Placental epithelial cell (primary cell): ENCODE measurements around a stretch of chr1.

- CAGE, long polyA plus RNA: no peak
These were observed 1.6 kb downstream of the GPR157 start for GRCh38 chr1:9127188-9127778.

GRCh38 chr1:9129362-9129750, 454 bp upstream of the GPR157 start:
- CAGE, long polyA plus RNA: no peak

GRCh38 chr1:9151400-9152009, 22.6 kb upstream of the GPR157 start:
- CAGE, long polyA plus RNA: no peak

- CAGE, long polyA plus RNA: no peak
These were observed 36.2 kb upstream of the GPR157 start for GRCh38 chr1:9164862-9165696.

- CAGE, long polyA plus RNA: no peak
These were observed 37.5 kb upstream of the GPR157 start for GRCh38 chr1:9166354-9166855.

DNA sequence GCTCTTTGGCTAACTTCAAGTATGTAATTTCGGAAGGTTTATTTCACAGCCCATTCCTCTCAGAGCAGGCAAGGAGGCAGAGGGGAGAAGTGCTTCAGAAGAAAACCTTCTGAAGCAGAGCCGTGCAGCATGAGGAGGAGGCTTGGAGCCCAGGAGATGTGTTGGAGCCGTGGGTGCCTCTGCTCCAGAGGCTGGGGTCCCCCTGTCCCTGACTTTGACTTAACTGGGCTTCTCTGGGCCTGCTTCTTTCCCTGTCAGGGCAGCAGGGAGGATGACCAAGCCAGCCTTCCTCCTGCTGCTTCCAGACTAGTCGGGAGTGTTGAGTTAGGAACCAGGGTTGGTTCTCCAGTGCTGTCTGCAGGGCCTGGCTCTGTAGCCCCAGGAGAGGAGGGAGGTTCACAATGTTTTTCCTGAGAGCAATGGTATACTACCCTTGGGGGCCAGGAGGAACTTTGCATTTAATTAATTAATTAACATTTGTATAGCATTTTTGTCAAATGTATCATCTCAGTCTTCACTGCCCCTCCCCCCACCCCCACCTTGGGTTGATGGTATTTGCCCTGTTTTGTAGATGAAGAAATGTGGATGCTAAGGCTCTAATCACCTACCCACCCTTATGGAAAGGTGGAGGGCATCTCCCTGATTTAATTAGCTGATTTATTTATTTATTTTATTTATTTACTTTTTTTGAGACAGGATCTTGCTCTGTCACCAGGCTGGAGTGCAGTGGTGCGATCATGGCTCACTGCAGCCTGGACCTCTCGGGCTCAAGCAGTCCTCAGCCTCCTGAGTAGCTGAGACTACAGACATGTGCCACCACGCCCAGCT, 6.4 kb downstream of the H6PD start:
- CAGE, long polyA plus RNA: no peak

DNA sequence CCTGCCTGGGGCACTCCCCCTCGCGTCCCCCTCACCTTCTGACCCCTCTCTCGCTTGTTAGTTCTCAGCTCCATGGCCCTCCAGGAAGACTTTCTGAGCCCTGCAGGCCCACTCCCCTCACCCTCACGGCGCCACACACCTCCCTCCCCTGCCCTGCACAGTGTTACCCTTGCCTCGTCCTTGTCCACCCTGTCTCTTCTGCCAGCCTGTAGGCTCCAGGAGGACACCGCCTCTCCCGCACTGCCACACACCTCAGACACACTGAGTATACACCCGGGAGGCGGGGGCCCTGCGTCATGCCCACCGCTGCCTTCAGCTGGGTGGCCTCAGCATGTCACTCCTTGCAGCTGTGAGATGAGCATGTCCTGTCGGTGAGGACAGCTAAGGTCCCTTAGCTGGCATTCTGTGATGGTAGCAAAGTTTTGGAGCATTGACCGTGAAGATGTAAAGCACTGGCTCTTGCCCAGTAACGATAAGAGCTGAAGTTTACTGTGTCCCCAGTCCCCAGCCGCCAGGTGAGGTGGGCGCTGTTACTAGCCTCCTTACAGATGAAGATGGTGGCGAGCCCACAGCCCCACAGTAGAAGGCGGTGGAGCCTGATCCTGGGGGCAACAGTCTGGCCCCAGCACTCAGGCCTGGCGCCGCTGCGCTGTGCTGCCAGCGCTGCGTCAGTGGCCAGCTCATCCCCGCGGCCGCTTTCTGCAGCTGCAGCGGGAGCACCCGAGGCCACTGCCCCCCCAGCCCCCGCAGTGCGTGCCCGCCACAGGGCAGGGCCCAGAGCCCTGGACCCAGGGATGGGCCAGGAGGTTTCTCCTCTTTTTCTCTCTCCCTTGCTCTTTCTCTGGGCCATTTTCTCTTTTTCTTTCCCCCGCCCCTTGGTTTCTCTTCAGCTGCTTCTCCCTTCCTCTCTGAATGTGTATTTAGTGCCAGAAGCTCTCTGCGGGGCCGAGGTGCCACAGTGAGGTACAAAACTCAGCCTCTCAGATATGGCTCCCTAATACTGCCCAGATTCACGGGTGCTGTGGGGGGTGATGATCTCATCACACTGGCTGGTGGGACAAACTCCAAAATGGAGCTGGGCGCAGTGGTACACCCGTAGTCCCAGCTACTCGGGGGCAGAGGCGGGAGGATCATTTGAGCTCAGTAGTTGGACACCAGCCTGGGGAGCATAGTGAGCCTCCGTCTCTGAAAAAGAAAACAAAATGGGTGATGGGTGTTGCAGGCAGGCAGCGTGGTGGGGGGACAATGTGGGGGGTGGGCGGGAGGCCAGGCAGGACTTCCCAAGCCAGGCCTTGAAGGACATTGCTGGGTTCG, 13.3 kb downstream of the H6PD start:
- CAGE, long polyA plus RNA: no peak

DNA sequence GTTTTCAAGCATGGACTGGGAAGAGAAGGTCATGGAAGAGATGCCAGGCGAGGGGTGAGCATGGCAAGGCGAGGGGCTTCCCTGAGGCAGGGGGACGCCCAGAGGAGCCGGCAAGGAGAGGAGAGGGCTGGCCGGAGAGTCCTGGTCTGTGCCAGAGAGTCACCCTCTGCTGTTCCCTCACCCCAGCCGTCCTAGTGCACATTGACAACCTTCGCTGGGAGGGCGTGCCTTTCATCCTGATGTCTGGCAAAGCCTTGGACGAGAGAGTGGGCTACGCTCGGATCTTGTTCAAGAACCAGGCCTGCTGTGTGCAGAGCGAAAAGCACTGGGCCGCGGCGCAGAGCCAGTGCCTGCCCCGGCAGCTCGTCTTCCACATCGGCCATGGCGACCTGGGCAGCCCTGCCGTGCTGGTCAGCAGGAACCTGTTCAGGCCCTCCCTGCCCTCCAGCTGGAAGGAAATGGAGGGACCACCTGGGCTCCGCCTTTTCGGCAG, 28.8 kb downstream of the H6PD start:
- CAGE, long polyA plus RNA: no peak

DNA sequence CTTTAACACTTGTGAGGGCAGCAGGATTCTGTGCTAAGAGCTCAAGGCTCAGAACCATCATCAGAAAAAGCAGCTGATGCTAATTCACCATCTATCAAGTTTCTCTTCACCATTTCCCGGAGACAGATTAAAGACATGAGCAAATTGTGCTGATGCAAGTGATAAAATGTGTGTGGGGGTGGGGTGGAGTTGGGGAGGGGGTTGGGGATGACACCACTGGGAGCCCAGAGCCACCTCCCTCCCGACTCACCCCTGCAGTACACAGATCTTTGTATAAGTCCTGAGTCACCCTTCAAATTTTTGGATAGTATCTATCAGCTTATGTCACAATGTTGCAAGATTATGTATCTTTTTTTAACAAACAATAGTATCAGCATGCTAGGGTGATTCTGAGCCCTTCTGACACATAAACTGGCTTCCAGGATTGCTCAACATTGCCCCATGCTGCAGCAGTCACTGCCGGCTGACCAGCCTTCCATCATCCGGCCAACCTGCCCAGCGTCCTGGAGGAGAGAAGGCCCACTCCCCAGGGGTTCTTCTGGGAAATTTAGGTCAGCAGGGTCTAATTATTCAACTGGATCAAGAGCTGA, 2.7 kb upstream of the SPSB1 start:
- CAGE, long polyA plus RNA: no peak

- CAGE, long polyA plus RNA: no peak
These were observed 1.8 kb downstream of the SPSB1 start for GRCh38 chr1:9294366-9294944.

GRCh38 chr1:9310854-9311672, 18.4 kb downstream of the SPSB1 start:
- CAGE, long polyA plus RNA: no peak

DNA sequence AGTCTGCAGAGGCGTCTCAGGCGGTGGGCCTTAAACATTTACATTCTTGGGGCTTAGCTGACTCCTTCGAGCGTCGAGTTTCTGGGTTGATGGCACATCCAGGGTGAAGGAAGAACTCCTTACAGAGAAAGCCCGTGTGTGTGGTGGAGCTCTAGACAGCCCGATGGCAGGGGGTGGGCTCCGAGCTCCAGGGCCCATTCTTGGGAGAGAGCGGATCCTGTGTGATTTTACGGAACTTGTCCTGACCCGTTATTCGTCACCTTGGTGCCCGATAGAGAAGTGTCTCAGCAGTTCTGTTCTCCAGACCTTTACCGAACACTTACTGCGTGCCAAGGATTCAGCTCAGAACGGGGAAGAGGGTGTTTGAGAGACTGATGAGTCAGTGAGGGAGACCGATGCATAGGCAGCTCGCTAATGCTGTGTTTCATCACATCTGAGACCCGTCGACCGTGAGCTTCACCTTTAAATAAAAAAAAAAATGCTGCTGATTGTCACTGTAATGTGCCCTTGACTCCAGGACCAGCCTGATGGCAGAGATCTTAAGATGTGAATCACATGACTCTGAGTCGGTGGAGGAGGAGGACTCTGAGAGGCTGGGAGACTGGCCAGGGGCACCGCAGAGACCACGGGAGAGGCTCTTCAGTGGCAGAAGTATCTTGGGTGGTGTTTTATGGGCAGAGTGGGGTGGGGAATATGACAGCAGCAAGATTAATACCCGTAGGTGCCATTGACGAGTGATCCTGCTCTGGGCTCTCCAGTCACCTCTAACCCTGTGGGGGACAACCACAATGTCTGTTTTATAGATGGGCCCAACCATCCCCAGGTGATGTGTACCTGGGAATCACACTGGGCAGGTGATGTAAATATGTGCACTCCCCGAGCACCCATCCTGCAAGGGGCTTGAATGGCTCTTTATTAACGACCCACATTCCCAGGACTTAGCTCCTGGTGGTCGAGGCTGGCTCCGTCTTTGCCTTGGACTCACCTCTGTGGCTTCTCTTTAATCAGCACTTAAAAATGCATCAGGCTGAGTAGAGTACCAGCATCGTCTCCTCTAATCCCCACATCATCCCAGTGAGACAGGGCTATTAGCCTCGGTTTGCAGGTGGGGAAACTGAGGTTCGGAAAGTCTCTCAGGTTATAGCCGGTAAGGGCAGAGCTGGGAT, 28.9 kb downstream of the SPSB1 start:
- CAGE, long polyA plus RNA: no peak

DNA sequence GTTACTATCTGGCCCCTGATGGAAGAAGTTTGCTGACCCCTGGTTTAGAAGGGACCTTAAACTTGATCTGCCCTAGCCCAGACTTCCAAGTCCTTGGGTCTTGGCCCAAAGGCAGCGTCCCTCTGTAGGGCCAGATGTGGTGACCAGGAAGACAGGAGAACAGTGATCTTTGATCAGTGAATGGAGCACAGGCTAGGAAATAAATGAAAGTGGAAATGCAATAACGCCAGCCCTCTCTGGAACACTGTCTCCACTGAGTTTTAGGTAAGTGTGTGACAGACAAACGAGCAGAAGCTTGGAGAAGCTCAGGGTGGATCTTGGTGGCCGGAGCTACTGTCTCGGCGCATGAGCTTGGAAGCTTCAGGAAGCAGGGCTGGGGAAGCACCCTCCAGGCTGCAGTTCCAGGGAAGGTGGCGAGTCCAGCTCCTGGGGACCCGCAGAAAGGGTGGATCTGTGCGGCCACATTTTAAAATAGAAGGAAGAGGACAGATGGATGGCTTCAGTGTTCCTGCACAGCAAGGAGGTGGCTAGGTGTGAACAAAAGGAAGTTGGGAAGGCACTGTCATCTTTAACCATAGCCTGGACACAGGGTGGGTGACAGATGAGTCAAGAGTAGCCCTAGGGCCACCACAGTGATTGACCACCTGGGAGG, 58.6 kb downstream of the SPSB1 start:
- CAGE, long polyA plus RNA: no peak

DNA sequence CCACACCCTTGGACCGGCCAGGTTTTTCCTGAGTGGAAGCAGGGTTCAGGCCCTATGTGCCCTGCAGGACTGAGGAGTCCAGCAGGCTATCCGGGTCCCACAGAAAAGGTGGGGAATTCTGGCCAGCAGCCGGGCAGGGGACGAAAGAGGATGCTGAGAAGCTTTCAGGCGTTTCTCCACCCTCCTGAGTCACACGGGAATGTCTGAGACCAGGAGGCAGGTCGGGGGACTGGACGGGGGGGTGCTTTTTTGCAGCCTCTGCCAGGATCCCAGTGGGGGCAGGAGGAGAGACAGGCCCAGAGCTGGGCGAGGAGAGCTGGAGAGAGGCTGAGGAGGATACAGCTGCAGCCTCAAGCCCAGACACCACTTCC, 105.3 kb downstream of the SPSB1 start:
- CAGE, long polyA plus RNA: no peak

GRCh38 chr1:9399823-9400311, 107.2 kb downstream of the SPSB1 start:
- CAGE, long polyA plus RNA: no peak

DNA sequence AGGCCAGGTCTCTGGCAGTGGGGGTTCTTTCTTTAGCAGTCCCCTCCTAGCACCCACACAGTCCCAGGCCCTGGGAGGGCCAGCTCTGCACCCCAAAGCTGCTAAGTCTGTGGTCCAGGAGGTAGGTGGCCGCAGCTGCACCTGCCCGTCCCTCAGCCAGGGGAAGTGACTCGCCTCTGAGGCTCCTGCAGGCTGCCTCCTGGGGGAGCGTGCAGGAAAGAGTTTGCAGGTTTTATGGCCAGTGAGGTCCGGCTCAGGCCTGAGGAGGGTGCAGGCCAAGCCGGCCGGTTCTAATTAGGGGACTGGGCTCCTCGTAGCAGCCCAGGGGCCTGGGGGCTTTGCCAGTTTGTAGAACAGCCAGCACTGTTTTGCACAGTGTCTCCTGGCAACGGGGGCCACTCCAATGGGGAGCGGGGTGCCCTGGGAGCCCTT, 107.9 kb downstream of the SPSB1 start:
- CAGE, long polyA plus RNA: no peak

DNA sequence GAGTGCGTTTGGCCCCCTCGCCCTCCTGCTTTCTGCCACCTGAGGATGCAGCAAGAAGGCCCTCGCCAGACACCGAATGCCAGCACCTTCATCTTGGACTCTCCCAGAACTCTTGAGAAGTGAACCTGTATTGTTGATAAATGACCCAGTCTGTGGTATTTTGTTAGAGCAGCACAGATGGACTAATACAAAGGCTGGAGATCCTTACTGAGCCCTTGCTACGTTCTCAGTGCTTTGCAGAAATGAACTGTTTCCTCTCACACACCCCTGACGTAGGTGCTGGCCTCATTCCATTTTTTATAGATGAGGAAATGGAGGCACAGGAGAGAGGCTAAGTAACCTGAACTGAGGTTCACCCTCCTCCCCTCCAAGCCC, 101.9 kb upstream of the SLC25A33 start:
- CAGE, long polyA plus RNA: no peak

DNA sequence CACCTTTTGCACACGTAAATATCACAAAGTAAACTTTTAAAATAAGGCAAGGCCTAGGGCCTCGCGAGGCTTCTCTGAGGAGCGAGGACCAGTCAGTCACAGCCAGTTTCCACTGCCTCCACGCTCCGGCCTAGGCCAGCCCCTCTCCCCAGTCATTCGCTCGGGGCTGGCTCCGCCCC, 241 bp upstream of the SLC25A33 start:
- CAGE, long polyA plus RNA: no peak

DNA sequence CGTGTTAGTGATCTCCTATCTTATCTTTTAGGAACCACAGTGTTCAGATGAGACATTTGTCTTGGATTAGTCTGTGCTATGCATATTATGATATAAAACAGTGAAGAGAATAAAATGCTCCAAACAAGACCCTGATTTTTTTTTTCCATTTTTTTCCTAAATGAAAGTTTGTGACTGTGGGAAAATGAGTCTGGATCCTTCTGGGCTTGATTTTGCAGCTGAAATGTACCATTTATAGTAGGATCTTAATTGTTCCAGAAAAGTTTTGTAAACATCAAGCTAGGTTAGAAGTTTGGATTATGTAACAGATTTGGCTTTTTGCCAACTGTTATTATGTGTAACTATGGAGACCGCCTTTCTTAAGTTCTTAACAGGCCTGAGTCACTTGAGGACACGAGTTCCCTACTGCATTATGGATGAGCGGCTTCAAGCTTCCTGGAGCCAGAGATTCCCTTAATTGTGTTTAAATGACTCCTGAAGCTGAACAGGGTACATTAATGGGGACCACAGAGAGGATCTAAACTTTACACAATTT, 22.1 kb downstream of the SLC25A33 start:
- CAGE, long polyA plus RNA: no peak

DNA sequence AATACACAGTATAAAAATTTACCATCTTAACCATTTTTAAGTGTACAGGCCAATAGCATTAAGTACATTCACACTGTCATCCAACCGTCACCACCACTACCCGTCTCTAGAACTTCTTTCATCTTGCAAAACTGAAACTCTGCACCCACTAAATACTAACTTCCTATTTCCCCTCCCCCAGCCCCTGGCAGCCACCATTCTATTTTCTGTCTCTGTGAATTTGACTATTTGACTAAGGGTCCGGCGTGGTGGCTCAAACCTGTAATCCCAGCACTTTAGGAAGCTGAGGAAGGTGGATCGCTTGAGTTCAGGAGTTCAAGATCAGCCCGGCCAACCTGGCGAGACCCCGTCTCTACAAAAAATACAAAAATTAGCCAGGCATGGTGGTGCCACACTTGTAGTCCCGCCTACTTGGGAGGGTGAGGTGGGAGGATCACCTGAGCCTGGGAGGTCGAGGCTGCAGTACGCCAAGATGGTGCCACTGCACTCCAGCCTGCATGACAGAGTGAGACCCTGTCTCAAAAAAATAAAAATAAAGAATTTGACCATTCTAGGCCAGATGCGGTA, 35.9 kb downstream of the CLSTN1 start:
- CAGE, long polyA plus RNA: no peak